Esophagus muscularis mucosa (tissue), 4 donors: Measurements from ENCODE around the gene TLE4.

DNA sequence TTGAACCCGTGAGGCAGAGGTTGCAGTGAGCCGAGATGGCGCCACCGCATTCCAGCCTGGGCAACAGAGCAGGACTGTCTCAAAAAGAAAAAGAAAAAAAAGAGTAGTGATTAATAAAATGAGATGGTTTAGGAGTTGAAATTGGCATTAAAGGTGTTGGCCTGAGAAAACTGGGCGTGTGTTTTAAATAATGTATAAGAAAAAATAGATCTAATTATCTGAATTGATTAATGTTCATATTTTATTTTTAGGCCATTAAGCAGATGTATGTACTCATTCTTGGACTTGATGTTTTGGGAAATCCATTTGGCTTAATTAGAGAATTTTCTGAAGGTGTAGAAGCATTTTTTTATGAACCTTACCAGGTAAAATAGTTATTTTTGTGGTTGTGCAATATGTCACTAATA lies 191.7 kb downstream of the VPS13A start:
- PRO-cap = no peak
- RAMPAGE, long total RNA, 4 experiments = no peak in any of the 4 experiments

DNA sequence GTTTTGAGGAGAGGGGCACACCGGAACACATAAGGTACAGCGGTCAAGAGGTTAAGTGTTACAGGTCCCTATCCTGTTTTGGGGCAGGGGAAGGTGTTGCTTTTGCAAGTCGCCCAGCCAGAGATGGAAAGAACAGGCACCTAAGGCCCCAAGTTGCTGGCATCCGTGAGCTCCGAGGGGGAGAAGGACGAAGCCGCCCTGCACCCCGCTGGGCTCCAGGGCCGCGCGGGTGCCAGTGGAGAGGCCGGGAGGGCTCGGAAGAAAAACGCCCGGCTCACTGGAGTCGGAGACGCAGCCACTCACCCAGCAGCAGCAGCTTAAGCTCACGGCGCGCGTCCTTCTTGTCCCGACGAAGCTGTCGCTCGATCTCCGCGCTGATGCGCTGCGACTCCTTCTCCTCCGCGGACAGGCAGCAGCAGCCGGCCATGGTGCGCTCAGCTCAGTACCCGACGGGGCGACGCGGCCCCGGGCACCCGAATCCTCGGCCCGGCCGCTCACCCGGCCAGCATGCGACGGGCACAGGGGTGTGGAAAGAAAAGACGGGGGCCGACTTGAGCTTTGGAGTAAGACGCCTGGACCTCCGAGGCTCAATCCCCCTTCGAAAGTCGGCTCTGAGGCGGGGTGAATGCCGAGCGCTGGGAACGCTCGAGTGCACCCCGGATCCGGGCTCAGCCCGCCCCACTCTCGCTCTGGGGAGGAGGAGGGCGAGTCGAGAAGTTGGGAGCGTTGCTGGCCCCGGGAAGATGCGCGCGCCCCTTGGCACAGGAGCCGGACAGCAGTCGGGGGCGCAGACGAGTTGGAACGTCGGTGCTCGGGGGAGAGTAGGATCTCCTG lies 538 bp downstream of the GNA14 start:
- PRO-cap = no peak
- RAMPAGE, long total RNA, 4 experiments = start-site peak on the plus strand in 1 of 4 experiments, centred at position 770 of the sequence, 7 reads per replicate; start-site peak on the minus strand in 2 of 4 experiments, centred at positions 667 to 674 of the sequence, 24 to 26 reads per replicate

GRCh38 chr9:77707922-77708121 lies 59.7 kb upstream of the GNA14 start:
- PRO-cap = no peak
- RAMPAGE, long total RNA, 4 experiments = no peak in any of the 4 experiments

DNA sequence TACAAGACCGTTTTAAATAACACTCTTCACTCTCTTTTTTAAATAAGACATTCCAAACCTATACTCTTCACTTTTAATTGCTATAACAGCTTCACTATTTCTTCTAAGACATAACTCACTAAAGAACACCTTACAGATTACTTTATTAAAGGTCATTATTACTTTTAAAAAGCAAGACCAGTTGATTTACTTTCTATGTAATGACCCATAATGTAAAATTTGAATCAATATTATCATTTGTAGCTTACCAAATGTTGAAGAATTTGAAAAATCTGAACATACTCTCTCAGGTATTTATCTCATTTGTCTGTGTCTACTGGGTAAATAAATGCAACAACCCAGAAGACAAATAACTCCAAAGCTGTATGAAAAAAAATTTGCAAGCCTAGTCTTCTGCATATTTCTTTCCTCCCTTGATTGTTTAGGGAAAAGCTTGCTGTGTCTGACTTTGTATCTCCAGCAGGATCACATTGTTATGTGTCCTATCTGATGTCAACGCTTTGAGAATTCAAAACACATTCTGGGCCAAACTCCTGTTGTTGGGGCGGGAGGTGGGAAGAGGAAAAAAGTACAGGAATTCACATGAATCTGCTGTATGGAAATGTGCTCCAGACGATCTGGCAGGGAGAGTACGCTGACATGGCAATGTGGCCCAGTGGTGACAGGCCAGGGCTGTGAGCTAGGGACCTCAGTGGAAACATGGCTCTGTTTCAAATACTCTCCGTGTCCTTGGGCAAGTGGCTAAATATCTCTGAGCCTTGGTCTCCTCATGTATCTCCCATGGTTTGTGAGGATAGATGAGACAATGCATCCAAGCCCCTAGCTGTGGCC lies 87.2 kb upstream of the GNA14 start:
- PRO-cap = no peak
- RAMPAGE, long total RNA, 4 experiments = no peak in any of the 4 experiments

DNA sequence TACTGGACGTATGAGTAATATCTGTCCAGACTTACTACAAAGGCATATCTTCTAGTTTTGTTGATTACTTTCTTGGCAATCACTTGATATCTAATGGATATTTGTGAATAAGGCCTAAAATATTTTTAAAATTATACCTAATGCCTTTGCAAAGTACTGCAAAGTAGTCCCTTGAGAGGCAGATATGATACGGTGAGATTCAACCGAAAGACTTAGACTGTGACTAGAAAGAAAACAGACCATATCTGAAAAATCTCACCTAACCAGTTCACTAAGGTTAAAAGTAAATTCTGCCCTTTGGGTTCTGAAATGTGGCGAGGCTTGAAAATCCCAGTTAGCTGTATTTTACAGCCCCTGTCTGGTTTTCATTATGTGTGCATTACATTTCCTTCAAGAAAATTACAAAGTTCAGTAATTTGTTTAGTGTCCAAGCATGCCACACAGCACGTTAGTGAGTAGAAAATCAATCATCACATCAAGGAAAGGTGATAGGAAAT lies 152.0 kb downstream of the GNAQ start:
- PRO-cap = no peak
- RAMPAGE, long total RNA, 4 experiments = no peak in any of the 4 experiments

GRCh38 chr9:78188476-78188779 lies 47.4 kb upstream of the CEP78 start:
- PRO-cap = no peak
- RAMPAGE, long total RNA, 4 experiments = no peak in any of the 4 experiments

GRCh38 chr9:78200985-78201582 lies 34.8 kb upstream of the CEP78 start:
- PRO-cap = no peak
- RAMPAGE, long total RNA, 4 experiments = no peak in any of the 4 experiments

DNA sequence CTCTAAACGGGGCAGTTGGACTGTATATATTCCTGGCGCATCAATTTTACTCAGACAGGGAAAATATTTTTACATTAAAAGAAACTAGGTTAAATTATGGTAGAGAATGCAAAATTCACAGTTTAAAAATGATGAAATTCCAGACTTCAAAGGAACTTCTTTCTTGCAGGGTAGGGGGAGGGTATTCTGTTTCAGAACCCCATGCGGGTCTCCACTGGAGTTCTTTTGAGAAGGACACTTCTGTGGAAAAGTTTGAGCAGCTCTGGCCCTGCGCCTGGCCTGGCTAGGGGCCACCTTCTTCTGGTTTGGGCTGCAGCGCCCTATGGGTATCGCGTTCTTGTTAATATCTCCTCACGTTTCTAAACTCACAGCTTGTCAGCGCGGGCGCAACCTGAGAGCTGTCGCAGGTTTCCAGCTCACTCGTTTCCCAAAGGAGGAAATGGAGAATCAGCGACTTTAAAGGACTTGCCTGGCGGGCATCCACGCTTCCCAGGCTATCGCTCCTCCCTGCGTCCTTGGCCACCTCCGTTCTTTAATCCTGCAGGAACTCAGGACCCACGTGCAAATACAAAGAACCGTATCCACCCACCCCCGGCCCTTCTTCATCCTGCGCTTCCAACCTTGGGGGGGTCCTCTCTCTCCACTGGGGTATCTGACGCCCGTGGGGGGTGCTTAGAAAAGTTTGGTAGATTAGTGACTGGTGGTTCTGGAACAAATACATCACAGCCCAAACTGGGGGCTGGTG lies 788 bp upstream of the PSAT1 start:
- PRO-cap = no peak
- RAMPAGE, long total RNA, 4 experiments = no peak in any of the 4 experiments

DNA sequence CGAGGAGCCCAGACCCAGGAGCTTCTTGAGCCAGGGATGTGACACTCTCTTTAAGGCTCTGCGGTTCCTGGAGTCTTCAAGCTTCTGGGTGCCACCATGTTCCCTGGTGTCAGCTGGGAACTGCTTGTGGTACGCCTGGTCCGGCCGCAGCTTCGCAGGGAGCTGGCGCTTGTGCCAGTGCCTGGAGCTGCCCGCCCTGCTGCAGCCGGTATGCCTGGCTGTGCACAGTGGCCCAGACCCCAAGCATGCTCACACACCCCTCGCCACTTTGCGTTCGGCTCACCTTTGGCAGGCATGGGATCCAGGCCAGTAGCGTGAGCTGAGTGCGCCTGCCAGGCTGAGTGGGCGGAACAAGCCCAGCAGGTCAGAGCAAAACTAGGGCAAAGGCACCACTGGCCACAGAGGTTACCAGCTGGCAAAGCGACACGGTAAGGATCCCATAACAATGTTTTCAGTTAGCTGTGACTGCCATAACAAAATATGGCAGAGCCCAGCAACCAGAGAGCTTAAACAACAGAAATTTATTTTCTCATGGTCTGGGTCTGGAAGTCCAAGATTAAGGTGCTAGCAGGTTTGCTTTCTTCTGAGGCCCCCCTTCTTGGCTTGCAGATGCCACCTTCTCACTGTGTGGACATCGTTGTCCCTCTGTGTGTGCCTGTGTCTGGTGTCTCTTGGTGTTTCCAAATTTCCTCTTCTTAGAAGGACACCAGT lies 61.5 kb downstream of the PSAT1 start:
- PRO-cap = no peak
- RAMPAGE, long total RNA, 4 experiments = no peak in any of the 4 experiments

DNA sequence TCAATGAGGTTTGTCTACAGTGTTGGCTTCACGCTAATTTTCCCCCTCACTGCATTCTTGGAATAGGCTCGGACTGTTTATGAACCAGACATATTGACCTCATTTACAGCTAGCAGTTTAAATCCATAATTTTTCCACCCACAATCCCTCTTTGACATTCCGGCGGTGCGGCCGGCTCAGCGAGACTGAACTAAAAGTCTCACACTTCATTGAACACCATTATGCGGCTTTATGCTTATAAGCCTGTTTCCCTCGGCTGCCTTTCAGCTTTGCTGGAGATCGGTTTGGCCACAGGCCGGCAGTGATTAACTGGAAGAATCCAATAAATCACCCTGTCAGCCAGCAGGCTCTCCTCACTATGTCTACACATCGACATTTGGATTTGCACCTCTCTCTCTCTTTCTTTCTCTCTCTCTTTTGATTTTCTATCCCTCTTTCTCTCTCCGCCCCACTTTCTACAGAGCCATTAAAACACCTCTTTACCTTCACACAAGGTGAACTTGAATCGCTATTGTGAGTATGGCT lies 315.0 kb upstream of the TLE4 start:
- PRO-cap = no peak
- RAMPAGE, long total RNA, 4 experiments = no peak in any of the 4 experiments

- PRO-cap = unidirectional peak, plus-strand start at chr9:79571965
- RAMPAGE, long total RNA, 4 experiments = start-site peak on the plus strand in 4 of 4 experiments, at chr9:79571932-79572044 at its widest, 32 to 190 reads per replicate
Measured at GRCh38 chr9:79571634-79572347, at the start of gene TLE4. Gene TLE4, plus strand, starts transcription at chr9:79571965.

DNA sequence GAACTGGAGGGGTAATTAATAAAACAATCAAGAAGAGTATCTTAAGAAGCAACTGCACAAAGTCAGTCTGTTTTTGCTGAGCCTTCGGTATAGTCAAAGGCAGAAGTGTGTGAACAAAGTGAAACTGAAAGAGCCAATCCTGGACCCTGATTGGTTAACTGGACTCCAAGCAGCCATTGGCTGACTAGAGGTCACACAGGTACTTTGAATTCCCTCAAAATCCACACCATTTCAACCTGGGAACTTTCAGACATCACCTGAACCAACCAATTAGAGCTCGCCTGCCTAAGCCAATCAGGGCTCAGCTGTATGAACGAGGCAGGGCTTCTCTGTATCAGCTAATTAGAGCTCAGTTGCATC lies 286.7 kb downstream of the TLE4 start:
- PRO-cap = no peak
- RAMPAGE, long total RNA, 4 experiments = no peak in any of the 4 experiments

GRCh38 chr9:81145433-81145996 lies 543.8 kb downstream of the TLE1 start:
- PRO-cap = no peak
- RAMPAGE, long total RNA, 4 experiments = no peak in any of the 4 experiments

DNA sequence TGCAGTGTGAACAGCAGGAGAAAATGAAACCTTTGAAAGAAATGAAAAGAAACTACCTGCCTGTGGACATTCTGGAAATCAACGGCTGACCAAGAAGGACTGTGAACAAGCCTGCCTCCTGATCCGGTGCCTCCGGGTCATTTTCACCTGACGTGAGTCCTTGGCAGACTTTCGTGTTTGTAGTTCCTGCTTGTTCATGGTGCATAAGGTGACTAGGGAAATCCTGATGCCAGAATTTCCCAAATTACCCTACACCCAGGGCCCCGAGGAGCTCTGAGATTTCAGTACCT lies 317.5 kb downstream of the TLE1 start:
- PRO-cap = no peak
- RAMPAGE, long total RNA, 4 experiments = no peak in any of the 4 experiments

GRCh38 chr9:81609569-81610188 lies 79.7 kb downstream of the TLE1 start:
- PRO-cap = unidirectional peak, minus-strand start at chr9:81609994
- RAMPAGE, long total RNA, 4 experiments = no peak in any of the 4 experiments

GRCh38 chr9:81682825-81683288 lies 6.5 kb downstream of the TLE1 start:
- PRO-cap = no peak
- RAMPAGE, long total RNA, 4 experiments = no peak in any of the 4 experiments

DNA sequence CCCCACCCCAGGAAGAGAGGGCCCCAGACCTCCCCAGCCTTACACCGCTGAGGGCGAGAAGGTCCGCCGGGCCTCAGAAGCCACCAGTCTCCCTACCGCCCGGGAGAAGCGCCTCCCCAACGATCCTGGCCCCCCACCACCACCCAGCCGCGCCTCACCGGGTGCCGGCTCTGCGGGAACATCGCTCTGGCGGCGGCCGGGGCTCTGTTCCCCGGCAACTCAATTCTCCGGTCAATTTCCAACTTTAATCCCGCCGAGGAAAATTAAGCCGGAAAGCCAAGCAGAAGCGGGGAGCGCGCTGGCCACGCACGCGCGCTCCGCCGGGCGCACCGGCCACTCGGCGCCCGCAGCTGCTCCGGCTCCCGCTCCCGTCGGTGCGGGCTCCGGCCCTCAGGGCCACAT lies 1.3 kb downstream of the TLE1 start:
- PRO-cap = no peak
- RAMPAGE, long total RNA, 4 experiments = no peak in any of the 4 experiments

DNA sequence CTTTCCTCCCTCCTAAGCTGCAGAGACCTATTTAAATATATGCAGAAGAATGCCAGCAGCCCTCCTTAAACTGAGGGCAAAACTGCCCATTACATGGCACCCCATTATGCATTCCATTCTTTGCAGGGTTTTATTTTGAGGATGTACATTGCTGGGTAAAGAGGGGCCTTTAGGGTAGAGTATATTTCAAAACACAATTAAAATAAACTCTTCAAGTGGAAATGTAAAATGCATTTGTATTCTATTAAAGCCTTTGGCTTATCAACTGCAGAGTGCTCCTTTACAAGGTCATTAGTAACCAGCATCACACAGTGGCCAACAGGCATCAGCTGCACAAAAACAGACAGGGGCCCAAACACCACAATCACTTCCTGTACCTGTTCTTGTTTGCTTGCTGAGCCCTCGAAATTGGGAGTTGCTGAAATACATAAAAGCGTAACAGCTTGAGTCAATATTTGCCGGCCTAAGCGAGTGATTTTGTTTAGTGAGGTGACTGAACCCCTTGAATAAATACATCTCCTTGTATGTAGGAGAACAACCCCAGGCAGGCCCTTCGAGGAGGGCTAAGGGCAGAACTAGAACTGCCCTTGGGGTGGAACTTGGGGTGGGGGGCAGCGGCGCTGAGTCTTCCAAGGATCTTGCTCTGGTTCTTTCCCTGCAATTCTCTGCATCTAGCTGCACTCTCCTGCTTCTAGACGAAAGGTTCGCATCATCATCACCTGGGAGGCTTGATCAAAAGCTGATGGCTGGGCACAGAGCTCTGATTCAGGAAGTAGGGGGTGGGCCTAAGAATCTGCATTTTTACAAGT lies 502.6 kb downstream of the RASEF start:
- PRO-cap = no peak
- RAMPAGE, long total RNA, 4 experiments = no peak in any of the 4 experiments

DNA sequence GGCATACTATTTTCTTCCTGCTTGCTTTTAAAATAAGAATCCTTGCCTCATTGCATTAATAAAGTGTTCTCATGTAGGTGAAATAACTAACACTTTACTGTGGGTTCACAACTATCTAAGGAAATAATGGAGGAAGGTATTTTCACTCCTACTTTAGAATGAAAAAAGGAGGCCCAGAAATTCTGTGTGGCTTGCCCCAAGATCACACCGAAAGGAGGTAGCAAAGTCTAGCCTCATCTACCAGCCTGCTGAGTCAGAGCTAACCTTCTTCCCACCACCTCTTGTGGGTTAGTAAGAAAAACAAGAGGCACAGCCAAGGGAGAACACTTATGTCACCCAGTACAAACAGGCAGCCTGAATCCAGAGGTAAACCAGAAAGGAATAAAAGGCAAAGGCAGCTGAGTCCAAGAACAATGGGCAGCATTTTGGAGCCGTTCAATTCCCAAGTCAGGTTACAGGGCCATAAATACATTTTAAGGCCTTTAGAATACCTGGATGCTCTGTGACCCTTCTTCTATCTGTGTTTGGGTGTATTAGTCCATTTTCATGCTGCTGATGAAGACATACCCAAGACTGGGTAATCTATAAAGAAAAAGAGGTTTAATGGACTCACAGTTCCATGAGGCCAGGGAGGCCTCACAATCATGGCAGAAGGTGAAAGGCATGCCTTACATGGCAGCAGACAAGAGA lies 91.9 kb upstream of the RASEF start:
- PRO-cap = no peak
- RAMPAGE, long total RNA, 4 experiments = no peak in any of the 4 experiments

- PRO-cap = no peak
- RAMPAGE, long total RNA, 4 experiments = no peak in any of the 4 experiments
Measured at GRCh38 chr9:83620861-83621819, 1.8 kb upstream of the IDNK start.